Metastatic Liver Carcinoma in the Lung (tissue), 2 donors: ENCODE data around the genes CD34 and SERTAD4.

DNA sequence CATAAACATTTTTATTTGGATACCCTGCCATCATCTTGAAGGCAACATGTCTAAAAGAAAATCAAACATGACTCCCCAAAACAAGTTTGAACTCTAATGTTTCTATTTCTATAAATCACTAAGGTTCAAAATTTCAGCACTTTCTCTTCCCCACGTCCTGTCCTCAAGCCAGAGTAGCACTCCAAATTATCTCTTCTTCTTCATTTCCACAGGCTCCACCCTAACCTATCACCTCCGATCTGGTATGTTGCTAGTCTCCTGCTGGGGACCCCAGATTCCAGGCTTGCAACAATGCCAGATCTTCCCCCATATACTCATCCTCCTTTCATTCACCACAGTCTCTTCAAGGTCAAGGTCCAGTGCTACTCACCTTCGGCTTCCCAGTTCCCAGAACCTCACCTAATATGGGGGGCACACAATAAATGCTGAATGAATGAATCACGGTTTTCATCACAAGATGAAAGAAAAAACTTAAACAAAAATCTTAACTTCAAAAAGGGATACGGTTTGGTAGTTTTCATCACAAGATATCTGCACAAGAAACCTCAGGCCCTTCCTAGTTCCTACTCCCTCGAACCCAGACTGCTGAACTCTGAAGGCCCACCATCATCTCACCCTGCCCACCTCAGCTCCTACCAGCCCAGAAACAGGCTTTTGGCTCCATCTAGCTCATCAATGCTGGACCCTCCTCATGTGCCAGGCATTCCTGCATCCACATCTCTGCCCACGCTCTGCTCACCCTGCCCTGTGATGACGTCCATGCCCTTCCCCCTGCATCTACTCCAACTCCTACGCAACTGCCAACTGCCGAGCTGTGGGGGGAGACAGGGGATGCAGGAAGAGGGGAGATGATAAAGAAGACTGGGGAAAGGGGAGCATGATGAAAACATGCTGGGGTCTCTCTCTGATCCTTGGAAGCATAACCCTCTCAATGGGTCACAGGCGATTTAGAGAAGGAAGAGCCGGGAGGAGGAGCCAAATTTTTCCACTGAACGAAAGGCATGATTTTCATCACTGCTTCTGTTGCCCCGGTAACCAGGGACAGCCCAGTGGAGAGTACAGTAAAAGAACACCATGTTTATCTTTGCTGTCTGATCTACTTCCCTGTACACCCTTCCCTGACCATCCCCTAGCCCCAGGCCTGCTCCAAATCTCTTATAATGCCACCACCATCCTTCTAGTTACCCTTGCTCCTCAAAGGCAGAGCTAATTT lies 44.6 kb downstream of the CD34 start:
- PRO-cap, 2 experiments, result peak in 2 of 2 experiments; most common plus-strand start position 1,041 of the sequence (in 1); most common minus-strand start position 921 of the sequence (in 2)

GRCh38 chr1:207872077-207872407 lies 38.9 kb downstream of the CD34 start:
- PRO-cap, 2 experiments, result no peak in any of the 2 experiments

GRCh38 chr1:207883465-207883785 lies 27.5 kb downstream of the CD34 start:
- PRO-cap, 2 experiments, result no peak in any of the 2 experiments

DNA sequence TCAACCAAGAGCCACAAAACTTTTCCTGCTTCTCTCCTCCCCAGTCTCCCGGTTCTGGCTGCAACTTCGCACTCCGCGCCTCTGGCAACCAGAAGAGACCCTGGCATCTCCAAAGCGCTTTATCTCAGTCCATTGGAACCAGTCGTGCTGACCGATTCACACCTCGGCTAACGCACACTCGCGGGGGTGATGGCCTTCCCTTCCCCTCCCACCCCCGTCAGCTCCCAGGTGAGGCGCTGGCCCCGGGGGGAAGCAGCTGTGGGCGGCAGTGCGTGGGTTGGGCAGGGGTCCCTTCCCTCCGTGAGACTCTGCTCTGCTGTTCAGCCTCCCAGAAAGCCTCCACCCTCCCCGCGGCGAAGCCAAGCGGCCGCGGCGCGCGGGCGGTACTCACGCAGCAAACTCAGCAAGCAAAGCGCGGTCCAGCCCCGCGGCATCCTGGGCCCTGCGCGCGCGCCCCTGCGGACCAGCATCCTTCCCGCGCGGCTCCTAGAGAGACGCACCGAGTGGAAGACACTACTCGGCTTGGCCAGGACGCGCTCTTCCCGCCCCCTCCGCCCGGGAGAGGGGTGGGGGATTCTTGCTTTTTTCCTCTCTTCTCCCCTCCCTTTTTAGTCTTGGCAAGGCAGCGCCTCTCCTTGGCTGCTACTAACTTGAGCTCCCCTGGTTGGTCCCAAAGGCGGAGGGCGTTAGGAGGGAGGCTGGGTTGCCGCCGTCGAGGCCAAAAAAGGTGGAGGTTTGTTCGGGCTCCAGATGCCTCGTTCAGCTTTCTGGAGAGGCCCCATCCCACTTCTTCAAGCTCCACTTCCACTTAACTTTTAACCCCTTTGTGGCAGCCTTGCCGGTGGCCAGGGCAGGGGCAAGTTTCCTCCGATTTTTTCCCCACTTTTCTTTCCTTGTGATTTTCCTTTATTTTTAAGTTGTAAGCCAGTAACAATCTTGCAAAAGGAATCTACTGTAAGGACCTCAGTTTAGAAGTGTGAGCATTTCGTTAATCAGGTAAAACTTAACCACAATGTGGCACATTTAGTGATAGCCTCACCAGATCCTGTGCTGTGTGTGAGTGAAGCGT lies at the start of gene CD34:
Gene CD34, minus strand, starts transcription at position 515 of the 1,069 bp plus-strand sequence.
- PRO-cap, 2 experiments, result peak in 1 of 2 experiments; most common plus-strand start position 265 of the sequence (in 1); most common minus-strand start position 56 of the sequence (in 1)

GRCh38 chr1:207958807-207960207 lies 48.4 kb upstream of the CD34 start:
- PRO-cap, 2 experiments, result no peak in any of the 2 experiments

- PRO-cap, 2 experiments, result no peak in any of the 2 experiments
These were observed 81.4 kb downstream of the PLXNA2 start for GRCh38 chr1:208162799-208163157.

GRCh38 chr1:208165524-208166193 lies 78.5 kb downstream of the PLXNA2 start:
- PRO-cap, 2 experiments, result no peak in any of the 2 experiments

- PRO-cap, 2 experiments, result no peak in any of the 2 experiments
These were observed 37.7 kb downstream of the PLXNA2 start for GRCh38 chr1:208206315-208206960.

DNA sequence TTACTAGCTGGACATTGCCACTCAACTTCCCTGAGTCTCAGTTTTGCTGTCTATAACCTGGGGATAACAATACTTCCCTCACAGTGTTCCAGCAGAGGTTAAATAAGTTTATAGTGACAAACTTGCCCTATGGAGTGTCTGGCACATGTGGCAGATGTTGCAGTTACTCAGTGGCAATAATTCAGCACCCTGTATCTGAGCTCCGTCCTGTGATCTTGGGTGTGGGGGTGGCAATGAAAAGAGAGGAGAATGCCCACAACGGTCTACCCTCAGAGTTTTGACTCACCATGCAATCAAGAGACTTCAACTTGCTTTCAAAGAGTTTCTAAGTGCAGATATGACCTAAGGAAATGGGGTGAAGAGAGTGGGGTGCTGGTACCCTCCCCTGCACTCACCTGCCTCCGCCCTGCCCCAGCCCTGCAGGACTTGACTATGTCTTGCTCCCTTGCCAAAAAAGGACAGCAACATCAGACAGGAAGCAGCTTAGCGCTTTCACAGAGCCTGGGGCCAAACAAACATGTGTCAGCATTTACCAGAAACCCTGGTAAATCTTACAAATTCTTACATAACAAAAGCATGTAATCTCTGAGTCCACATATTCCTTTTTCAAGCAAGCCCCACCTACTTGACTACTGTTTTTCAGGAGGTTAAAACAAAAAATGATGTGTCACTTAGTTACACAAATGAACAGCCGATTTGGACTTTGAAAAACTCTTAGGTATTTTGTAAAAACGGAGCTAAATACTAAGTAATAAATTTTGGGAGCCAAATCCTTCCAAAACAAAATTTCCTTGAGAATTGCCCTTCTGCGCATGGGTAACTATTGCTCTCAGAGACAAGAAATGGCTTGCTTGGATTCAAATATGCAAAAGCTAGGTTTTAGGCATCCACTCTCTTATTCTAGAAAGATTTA lies 185.0 kb upstream of the CAMK1G start:
- PRO-cap, 2 experiments, result no peak in any of the 2 experiments

DNA sequence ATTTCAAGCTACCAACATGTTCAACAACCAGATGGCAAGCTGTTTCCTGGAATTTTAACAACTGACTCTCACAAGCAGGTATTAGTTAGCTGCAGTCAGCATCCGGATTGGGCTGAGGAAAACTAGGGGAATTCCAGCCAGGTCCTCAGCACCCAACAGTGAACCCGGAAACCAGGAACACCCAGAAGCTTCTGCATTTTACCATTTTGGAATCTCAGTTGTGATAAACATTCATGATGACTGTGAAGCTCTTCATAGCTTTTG lies 162.2 kb upstream of the CAMK1G start:
- PRO-cap, 2 experiments, result no peak in any of the 2 experiments

DNA sequence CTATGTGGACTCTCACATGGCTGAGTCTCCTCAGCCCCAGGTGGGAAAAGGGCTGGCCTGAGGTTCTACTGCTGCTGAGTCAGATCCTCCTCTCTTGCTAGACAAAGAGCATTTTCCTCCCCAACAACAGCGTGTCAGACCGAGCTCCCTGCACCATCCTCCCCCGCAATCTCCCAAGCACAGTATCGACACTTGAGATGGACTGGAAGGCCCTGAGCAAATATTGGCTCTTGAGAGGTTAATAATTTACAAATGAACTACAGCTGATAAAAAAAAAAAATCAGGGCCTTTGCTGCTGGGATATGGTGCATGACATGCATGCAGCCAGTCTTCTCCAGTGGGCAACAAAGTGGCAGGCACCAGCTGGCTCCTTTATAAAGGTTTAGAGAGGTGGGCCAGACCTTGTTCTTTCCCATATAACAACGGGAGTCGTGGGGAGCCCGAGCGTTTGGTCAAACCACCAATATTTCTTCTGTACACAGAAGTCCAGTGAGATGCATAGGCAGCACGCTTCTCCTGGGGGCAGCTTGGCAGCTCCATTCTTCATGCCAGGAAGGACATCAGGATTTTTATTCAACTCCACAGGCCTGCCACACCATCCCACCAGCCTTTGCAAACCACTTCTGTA lies 55.4 kb upstream of the CAMK1G start:
- PRO-cap, 2 experiments, result no peak in any of the 2 experiments

GRCh38 chr1:209650374-209650762 lies 1.9 kb downstream of the LAMB3 start:
- PRO-cap, 2 experiments, result no peak in any of the 2 experiments

DNA sequence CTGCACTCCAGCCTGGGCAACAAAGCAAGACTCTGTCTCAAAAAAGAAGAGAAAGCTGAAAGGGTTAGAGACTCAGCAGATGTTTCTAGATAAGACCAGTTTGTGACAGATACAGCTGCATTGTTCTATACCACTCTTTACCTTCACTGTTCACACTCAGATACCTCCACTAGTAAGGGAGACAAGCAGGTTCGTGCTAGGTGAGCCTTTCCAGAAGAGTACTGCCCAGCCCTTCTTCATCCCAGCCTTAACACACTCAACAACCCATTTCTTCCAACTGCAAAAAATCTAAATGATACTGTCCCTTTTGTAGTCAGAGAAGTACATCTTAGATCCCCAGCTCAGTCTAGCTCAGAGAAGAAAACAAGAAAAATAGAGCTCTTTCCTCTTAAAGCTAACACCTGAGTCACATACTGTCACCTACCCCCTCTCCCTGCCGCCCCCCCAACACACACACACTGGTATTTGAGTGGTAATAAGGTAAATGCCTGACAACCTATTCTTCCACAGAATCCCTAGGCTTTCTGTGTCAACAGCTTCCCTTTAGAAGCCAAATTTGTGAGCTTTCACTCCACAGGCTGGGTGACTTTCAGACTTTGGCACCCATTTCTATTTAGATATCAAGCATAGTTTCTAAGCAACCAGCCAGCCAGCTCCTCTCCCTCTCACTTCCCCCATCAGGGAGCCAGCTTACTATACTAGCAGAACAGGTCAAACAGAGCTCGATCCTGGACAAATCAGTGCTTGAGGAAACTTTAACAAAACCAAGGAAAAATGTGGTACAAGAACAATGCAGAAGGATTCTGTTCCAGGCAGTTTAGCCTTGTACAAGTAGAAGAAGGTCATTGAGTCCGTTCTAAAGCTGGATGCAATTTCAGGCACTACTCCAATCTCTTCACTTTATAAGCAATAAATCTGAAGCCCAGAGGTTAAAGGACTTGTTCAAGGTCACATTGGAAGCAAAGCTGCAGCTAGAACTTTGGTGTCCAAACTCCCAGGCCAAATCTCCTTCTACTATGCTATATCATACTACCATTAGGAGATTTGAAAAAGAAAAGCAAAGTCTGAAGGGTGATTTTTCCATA lies 3.2 kb upstream of the C1orf74 start:
- PRO-cap, 2 experiments, result no peak in any of the 2 experiments

DNA sequence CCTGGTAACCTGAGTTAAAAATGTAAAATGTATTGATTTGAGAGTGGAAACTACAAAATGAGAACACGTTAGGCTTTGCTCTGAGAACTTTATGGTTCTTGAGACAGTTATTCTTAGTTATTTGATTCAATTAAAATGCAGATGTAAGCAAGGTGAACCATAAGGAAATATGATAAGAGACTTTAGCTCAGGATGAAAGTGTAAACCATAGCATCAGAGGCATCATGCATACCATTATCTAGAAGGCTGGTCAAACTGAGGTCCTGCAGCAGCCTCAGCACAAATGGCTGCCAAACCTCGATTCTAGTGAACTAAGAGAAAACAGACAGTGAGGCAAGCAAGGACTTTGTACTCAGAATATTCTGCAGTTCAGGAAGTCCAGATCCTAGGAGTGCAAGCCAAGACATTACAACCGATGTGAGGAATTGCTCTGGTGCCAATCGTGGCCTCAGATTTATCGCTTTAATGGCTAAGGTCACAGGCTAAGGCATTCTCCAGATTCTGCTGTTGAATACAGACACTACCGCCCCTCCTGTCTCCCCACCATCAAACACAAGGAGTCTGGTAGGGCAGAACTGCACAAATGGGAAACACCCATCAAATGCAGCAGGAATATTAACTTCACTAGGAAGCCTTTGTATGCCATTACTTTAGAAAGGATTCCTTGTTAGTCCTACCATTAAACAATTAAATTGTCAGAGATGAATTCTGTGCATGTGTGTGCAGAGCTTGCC lies 9.4 kb upstream of the SERTAD4 start:
- PRO-cap, 2 experiments, result no peak in any of the 2 experiments

GRCh38 chr1:210232329-210233358 lies at the start of gene SERTAD4:
Gene SERTAD4 (plus strand): TSS chr1:210232796.
- PRO-cap, 2 experiments, result peak in 1 of 2 experiments; most common plus-strand start chr1:210232748 (in 1); most common minus-strand start chr1:210232690 (in 1)

- PRO-cap, 2 experiments, result no peak in any of the 2 experiments
These were observed 90.7 kb downstream of the HHAT start for GRCh38 chr1:210419300-210419804.

- PRO-cap, 2 experiments, result no peak in any of the 2 experiments
These were observed 110.5 kb downstream of the HHAT start for GRCh38 chr1:210438908-210439970.

- PRO-cap, 2 experiments, result no peak in any of the 2 experiments
These were observed 259.1 kb downstream of the HHAT start for GRCh38 chr1:210587705-210588336.

- PRO-cap, 2 experiments, result no peak in any of the 2 experiments
These were observed 325.0 kb downstream of the HHAT start for GRCh38 chr1:210653601-210654197.

DNA sequence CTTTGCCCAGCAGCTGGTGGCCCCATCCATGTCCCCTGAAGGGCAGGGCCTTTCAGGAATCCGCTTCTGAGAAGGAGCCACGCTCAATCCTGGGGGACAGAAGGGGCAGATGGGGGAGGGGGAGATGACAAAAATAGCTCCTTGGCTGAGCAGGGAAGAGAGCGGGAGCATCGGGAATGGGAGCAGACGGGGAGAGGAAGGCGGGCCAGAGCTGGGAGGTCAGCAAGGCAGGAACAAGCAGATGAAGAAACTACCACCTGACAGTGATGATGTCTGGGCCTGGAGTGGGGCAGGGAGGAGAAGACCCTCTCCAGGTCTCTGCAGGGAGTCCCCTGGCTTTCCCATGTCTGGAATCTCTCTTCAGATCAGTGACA lies 40.6 kb downstream of the SLC30A1 start:
- PRO-cap, 2 experiments, result no peak in any of the 2 experiments